Hair follicular keratinocyte (primary cell): ENCODE measurements around a stretch of chr2.

DNA sequence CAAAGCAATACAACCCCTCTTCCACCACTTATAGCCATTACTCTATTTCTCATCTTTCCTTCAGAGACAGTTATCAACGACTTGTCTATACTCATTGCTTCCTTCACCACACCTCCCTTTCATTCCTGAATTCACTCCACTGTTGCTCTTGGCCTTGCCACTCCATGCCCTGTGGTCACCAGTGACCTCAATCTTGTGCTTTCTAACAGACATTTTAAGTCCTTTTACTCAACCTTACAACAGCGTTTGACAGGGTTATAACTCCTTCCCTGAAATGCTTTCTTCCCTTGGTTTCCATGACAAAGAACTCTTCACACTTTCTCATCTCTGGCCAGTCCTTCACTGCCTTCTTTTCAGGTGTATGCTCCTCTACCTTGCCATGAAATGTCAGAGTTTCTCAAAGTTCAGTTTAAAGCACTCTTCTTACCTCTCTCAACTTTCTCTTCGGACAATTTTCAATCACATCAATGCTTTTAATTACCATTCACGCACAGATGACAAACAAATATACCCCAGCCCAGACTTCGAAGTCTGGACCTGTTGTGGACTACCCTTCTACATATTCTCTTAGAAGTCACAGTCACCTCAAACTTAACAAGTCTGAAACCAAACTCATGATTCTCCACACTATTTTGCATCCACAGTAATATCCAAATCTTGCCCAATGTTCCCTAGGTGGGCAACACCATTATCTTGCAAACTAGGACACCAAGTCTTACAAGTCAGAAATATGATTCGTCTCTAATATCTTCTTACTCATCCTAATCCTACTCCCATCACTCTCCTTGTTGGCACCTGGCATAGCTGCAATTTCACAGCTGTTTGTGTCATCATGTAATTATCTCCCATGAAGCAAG lies 90.9 kb upstream of the CCDC141 start:
- RAMPAGE, long total RNA: no peak

DNA sequence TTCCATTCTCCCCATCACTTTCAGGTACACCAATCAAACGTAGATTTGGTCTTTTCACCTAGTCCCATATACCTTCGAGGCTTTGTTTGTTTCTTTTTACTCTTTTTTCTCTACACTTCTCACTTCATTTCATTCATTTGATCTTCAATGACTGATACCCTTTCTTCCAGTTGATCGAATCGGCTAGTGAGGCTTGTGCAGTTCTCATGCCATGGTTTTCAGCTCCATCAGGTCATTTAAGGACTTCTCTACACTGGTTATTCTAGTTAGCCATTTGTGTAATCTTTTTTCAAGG lies 104.9 kb downstream of the ZNF385B start:
- RAMPAGE, long total RNA: no peak

- RAMPAGE, long total RNA: no peak
Observed at GRCh38 chr2:180005963-180006560, 1.0 kb downstream of the CWC22 start.

DNA sequence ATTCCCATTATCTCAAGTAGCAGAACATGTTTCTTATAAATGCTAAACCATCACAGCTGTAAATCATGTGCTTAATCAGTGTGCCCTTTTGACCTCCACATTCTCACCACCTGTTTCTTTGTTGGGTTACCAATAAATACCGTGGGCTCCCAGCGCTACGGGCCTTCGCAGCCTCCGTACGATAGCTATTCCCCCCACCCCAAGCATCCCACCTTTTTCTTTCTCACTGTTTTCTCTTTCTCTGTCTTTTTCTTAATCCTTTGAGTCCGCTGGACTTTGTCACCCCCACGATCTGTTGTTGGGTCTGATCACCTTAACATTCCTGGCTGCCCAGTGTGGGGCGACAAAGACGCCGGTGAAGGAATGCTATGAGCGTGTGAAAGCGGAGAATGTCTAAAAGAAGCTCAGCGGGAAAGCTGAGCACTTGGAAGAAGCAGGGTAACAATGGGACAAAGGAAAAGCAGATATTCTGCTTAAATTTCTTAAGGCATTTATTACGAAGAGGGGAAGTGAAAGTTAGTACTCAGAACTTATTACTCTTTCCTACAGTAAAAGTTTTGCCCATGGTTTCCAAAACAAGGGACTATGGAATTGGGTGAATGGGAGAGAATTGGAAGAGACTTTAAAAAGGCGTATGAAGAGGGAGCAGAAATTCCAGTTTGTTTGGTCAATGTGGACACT lies 49.7 kb upstream of the CWC22 start:
- RAMPAGE, long total RNA: no peak

GRCh38 chr2:180692264-180692758 lies 288.1 kb upstream of the UBE2E3 start:
- RAMPAGE, long total RNA: no peak

DNA sequence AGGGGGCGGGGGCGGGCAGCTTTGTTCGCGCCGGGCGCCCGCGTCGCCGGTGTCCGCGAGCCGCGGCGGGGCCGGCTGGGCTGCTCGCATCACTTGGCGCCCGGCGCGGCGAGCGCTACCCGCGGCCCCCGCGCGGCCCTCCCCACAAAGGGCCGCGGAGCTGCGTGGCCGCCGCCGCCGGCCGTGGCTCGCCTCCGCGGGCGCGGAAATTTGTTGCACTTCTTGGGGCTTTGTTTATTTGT lies 551 bp downstream of the UBE2E3 start:
- RAMPAGE, long total RNA: no peak

DNA sequence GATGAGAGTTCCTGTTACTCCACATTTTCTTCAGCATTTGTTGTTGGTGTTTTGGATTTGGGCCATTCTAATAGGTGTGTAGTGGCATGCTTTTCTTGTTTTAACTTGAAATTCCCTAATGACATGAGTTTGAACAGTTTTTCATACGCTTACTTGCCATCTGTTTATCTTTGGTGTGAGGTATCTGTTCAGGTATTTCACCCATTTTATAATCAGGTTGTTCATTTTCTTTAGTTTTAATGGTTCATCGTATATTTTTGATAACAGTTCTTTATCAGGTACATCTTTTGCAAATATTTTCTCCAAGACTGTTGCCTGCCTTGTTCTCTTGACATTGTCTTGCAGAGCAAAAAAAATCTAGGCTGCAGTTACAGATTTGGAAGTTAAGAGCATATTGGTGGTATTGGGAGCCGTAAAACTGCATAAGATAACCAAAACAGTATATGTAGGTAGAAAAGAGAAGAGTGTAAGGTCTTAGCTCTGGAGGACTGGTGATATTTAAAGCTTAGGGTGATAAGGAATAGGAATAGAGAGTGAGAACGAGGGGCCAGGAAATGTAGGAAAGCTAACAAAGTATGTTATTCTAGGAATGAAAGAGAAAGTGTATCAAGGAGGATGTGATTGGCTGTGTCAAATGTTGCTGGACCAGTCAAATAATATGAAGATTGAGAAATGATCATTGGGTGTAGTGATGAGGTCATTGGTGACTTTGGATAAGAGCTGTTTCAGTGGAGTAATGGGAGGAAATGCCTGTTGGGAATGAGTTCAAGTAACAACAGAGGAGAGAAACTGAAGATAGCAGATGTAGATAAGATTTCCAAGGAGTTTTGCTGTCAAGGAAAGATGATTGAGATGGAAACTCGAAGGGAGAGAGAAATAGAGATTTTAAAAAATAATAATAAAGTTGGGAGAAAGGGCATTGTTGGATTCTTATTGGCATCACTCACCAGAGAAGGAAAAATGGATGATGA lies 74.2 kb downstream of the UBE2E3 start:
- RAMPAGE, long total RNA: no peak

GRCh38 chr2:181309204-181309484 lies 148.0 kb upstream of the ITGA4 start:
- RAMPAGE, long total RNA: no peak

DNA sequence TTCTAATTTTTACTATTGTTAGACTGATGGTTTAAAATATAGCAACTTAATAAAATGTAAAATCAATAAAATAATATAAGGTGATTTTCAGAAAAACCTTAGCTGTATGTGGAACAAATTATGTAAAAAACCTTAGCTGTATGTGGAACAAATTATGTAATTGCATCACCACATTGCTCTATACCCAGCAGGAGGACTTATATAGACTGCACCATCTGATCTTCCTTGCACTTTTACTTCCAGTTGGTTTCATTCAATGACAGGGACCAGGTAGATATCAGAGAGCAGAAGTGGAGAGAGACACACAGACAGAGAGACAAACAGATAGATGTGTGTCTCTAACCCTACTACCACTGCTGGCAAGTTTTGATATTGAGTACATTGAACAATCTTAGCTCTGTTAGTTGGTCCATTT lies 62.6 kb upstream of the ITGA4 start:
- RAMPAGE, long total RNA: no peak

GRCh38 chr2:181460844-181461441 lies 3.8 kb downstream of the ITGA4 start:
- RAMPAGE, long total RNA: no peak

GRCh38 chr2:181678101-181678920 lies 2.0 kb downstream of the NEUROD1 start:
- RAMPAGE, long total RNA: no peak

DNA sequence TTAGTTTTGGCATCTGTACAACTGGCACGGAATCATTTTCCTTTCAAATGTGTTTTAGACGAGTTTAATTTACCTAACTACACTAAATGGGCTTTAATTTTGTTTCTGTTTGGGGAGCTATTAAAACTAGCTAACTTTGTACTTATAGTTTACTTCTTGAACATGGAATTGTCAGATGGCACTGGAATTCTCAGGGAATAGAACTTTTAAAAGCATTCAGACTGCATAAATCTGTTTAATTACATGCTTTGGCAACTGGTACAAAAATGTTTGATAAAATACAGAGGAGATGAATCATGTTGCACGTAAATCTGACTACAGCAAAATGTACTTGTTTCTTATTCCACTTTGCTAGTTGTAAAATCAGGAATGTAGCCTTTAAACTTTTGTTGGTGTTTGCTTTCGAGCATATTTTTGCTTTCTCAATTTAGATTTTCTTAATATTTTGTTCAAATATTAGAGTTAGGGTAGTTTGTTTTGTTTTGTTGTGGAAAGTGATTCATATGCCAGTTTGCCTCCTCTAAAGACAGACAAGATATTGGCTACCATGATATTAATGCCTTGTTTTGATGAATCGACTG lies 1.6 kb downstream of the ITPRID2 start:
- RAMPAGE, long total RNA: no peak

DNA sequence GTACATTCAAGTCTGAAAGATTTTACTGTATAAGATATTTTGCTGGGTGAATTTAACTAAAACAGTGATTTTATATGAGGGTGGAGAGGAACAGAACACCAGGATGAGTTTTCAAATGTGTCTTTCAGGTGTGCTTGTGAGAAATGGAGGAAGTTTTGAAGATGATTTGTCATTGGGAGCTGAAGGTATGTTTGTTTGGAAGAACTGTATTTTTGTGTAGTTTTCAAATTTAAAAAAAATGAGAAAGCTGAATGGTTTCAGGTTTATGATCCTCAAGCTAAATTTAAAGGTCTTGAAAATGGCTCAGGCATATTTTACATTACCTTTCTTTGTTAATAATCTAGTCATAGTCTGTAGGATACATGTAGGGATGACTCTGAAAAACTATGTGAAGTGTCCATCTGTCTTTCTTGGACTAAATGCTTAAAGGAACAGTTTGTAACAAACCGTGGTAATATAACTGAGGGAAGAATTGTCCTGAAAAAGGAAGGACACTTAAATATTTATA lies 5.3 kb downstream of the ITPRID2 start:
- RAMPAGE, long total RNA: no peak

DNA sequence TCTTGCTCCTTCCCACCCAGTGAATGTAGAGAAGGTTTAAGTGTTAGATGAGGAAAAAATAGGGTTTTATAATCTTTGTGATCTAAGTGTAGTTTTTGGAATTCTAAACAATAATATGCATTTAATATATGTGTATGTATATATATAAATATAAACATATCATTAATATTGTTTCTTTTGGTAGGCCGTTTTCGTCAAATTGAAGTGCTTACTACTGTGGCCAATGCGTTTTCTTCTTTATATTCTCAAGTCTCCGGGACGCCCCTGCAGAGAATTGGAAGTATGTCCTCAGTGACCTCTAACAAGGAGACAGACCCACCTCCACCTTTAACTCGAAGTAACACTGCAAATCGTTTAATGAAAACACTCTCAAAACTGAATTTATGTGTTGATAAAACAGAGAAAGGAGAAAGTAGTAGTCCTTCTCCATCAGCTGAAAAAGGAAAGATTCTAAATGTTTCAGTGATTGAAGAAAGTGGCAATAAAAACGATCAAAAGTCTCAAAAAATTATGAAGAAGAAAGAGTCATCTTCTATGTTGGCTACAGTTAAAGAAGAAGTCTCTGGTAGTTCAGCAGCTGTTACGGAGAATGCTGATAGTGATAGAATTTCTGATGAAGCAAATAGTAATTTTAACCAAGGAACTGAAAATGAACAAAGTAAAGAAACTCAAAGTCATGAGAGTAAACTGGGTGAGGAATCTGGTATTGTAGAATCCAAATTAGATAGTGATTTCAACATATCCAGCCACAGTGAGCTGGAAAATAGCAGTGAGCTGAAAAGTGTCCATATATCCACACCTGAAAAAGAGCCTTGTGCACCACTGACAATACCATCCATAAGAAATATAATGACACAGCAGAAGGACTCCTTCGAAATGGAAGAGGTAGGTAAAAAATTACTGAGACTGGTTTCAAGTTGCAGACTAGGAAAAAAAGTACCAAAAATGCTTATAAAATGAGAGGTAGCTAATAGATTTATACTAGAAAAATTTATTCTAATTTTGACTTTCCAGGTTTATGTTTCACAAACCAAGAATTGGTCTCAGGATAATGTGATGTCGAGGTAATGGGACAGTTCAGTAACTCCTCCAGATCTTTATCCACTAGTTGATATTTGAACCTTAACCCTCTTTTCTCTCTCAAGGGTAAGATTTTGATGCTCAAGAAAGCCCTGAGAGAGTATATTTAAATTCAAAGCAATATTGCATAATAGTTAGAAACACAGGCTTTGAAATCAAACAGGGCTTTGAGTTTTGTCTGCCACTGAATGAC lies 10.5 kb downstream of the ITPRID2 start:
- RAMPAGE, long total RNA: no peak

DNA sequence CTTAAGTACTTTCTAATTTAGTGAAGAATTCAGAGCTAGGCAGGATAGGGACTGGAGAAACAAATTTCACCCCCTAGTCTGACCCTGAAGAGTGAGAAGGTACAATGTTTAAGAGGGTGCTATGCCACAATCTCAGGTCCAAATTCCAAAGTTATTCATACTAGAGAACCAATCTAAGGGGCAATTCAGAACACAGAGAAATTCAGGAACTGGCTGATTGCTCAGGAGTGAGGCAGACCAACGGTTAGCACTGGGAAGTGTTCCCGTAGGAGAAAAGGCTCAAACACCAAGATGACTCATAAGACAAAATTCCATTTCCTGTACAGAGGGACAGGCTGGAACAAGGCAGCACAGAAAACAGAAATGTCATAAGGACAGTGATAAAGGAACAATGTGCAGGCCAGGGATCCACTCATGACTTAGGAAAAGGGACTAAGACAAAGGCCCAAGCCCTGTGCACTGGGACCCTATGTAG lies 54.2 kb downstream of the PDE1A start:
- RAMPAGE, long total RNA: no peak

GRCh38 chr2:182584249-182584534 lies 131.9 kb upstream of the DNAJC10 start:
- RAMPAGE, long total RNA: no peak

DNA sequence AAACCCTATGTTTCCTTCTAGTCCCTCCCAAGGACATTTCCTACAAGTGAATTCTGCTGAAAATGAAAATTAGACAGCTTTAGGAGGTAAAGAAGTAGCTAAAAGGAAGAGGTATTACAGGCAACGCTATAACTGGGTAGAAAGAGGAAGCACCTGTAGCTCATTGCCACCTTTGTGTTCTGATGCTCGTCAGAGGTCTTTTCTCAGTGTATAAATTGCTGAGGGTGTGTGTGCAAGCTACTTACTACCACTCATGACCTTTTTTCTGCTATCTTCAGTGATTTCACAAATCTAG lies 1.4 kb downstream of the DNAJC10 start:
- RAMPAGE, long total RNA: no peak

DNA sequence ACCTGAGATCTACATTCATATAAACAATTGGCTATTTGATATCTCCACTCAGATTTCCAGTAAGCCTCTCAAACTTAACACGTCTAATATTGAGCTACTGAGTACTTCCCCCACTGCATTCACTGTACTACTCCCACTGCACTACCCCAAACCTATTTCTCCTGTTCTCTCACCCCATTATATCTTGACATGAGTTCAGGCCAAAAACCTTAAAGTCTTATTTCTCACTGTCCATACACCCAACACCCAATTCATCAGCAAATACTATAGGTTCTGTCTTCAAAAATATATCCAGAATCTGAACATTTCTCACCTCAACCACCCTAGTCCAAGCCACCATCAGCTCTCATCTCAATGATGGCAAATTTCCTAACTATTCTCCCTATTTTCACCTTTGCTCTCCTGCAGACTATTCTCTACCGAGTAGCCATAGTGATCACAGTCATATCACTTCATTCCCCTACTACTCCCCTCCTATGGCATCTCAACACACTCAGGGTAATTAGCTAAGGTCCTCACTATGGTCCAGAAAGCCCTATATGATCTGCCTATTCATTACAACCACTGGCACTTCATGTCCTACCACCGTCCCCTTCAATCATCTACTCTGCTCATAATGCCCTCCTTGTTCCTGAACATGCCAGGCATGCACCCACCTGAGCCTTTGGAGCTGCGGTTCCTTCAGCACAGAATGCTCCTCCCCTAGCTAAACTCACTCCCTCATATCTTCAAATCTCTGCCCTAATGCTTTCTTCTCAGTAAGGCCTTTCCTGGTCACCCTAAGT lies 24.8 kb downstream of the NCKAP1 start:
- RAMPAGE, long total RNA: no peak

- RAMPAGE, long total RNA: no peak
Observed at GRCh38 chr2:184765597-184765819, 167.2 kb downstream of the ZNF804A start.

DNA sequence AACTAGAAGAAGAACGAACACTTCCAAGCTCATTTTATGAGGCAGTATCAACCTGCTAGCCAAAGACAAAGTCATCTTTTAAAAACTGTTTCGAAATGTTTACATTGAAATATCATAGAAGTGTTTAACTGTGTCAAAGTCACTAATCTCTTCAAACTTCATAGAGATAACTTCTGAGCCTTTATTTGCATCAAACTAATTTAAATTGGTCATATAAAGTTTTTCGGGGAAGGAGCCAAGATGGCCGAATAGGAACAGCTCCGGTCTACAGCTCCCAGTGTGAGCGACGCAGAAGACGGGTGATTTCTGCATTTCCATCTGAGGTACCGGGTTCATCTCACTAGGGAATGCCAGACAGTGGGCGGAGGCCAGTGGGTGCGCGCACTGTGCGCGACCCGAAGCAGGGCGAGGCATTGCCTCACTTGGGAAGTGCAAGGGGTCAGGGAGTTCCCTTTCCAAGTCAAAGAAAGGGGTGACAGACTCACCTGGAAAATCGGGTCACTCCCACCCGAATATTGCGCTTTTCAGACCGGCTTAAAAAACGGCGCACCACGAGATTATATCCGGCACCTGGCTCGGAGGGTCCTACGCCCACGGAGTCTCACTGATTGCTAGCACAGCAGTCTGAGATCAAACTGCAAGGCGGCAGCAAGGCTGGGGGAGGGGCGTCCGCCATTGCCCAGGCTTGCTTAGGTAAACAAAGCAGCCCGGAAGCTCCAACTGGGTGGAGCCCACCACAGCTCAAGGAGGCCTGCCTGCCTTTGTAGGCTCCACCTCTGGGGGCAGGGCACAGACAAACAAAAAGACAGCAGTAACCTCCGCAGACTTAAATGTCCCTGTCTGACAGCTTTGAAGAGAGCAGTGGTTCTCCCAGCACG lies 126.0 kb downstream of the FSIP2 start:
- RAMPAGE, long total RNA: no peak